Jurkat, Clone E6-1 (cell line): ENCODE data around the genes KRT40, KRTAP4-11 and KRT33B.

- RRBS = no CpG with 5 or more reads among the region's 8 CpGs
Observed at GRCh38 chr17:40984074-40984407, at the start of gene KRT40. KRT40 (minus strand) TSS chr17:40984326.

GRCh38 chr17:41118196-41118537 lies at the start of gene KRTAP4-11:
KRTAP4-11 (minus strand) TSS chr17:41118373.
- RRBS = no CpG with 5 or more reads among the region's 3 CpGs

DNA sequence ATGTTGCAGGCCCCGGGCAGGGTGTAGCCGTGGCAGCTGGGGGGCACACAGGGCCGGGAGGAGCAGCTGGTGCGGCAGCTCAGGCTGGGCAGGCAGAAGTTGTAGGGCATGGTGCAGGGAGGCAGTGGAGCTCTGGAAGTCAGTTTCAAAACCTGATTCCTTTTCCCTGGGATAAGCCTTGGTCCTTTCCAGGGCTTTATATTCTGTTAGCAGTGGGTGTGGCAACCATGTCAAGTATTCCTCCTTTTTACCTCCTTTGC lies at the start of gene KRT33B:
Gene KRT33B, minus strand, starts transcription at position 173 of the 260 bp plus-strand sequence.
- RRBS = no CpG with 5 or more reads among the region's 4 CpGs

DNA sequence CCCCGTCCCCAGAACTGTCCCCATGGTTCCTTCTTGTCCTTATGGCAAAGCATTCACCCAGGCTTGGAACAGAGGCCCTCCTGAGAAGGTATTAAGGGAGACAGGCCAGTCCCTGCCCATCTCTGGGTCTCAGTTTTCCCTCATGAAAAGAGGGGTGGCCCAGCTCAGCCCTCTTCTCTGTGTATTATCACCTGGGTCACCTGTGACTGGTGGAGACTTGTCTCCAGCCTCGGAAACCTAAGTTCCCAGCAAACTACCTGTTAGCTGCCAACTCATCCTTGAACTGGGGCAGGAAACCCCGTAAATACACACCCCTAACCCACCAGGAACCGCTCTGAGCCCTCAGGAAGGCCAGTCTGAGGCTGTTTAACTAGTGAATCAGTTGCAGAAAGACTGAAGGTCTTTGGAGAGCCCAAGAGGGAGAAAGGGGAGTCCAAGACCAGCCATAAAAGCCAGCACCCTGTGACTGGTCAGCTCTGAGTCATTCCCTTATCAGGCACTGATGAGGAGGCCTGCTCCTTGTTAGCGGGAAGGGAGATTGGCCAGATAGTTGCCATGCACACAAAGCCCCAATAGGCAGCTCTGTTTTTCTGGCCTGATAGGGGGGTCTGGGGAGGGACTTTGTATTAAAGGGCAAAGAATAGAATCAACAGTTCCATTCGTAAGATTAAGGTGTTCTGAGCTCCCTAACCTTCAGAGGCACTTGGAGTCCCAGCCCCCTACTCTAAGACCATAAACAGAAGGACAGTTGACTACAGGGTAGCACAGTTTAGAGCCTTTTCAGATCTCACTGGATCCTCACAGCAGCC lies 1.9 kb upstream of the KRT19 start:
- RRBS = no CpG with 5 or more reads among the region's 6 CpGs

- RRBS = no CpG with 5 or more reads among the region's 19 CpGs
Observed at GRCh38 chr17:41651277-41652039, 27.1 kb upstream of the KRT17 start.

DNA sequence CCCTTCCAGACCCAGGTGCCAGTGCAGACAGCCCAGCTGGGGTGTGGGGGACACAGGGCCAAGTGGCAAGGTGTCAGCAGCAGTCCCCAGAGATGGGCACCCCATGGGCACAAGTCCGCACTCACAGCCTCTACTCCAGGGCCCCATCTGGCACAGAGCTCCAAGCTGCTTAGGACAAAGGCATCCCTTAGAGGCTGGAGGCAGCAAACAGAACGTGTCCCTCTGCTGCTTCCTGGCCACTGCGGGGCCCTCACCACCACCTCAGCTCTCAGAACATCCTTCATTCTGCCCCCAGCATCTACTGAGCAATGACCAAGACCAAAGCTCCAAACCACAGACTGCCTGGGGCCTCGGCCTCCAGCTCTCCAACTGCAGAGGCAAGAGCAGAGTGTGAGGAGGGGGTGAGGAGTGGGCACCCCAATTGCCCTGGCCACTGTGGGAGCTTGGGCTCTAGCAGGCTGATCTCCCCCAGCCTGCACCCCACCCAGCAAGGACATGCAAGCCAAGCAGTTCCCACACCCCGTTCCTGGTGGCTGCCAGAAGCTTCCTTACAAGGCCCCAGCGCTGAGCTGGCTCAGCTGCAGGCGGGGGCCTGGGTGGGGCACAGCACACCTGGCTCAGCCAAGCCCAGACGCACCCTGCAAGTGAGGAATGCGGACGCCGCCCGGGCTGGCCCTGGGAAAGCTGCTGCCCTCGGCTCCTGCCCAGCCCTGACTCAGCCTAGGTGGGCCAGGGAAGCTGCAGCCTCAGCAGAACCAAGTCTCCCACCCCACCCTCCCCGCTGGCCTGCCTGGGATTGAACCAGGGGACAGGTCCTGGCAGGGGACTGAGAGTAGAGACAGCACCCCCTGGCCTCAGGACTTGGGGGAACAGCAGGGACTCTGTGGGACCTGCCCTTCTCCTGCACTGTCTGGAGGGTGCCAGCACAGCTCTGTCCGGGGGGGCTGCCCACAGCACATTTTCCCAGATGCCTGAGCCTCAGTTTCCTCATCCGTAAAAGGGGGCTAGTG lies 29.6 kb upstream of the KRT17 start:
- RRBS = no CpG with 5 or more reads among the region's 16 CpGs

- RRBS = no CpG with 5 or more reads among the region's 10 CpGs
Observed at GRCh38 chr17:41690617-41691639, 2.2 kb downstream of the EIF1 start.

GRCh38 chr17:41785123-41785599 lies 1.4 kb downstream of the JUP start:
- RRBS = 31% methylated on average over 4 of the region's 7 CpGs

GRCh38 chr17:41811395-41811882 lies 310 bp downstream of the P3H4 start:
- RRBS = 4% methylated on average over 2 of the region's 63 CpGs

- RRBS = 10% methylated on average over 11 of the region's 43 CpGs
Observed at GRCh38 chr17:41967204-41968131, 873 bp downstream of the CNP start.

GRCh38 chr17:41974760-41975776 lies 8.5 kb downstream of the CNP start:
- RRBS = no CpG with 5 or more reads among the region's 9 CpGs

DNA sequence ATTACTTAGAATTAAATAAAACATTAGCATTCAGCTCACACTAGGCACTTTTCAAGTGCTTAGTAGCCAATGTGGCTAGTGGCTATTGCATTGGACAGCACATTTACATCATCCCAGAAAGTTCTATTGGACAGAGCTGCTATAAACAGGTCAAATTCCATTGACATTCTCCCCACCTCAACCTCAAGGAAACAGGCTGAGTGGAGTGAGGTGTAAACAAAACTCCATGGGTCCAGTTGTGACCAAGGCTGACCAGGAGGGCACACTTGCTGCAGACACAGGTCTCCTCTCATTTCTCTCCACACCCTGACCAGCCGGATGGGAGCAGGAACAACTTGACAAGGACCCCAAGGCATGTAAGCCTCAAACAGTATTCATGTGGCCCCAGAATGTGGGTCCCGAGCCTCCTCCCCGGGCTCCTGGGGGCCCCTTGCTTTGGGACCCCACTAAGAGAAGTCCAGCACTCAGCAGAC lies 522 bp downstream of the C17orf113 start:
- RRBS = 6% methylated on average over 3 of the region's 3 CpGs

GRCh38 chr17:42121581-42122131 lies 489 bp upstream of the KAT2A start:
- RRBS = no CpG with 5 or more reads among the region's 19 CpGs

DNA sequence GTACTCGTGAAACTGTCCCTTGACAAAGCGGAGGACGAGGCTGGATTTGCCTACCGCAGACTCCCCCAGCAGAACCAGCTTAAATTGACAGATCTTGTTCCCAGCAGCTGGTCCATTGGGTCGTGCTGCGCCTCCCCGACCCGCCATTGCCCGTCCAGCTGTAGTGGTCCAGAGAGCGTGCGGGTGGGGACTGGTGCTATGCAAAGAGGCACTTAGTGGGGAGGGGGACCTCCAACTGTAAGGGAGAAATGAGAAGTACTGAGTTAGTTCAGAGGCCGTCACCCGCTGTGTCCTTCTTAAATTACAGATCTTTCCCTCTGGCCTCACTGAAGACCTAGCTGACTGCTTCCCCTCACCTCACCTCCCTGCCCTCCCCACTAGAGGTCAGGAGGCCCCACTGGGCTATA lies 7.8 kb downstream of the HSPB9 start:
- RRBS = no CpG with 5 or more reads among the region's 13 CpGs

DNA sequence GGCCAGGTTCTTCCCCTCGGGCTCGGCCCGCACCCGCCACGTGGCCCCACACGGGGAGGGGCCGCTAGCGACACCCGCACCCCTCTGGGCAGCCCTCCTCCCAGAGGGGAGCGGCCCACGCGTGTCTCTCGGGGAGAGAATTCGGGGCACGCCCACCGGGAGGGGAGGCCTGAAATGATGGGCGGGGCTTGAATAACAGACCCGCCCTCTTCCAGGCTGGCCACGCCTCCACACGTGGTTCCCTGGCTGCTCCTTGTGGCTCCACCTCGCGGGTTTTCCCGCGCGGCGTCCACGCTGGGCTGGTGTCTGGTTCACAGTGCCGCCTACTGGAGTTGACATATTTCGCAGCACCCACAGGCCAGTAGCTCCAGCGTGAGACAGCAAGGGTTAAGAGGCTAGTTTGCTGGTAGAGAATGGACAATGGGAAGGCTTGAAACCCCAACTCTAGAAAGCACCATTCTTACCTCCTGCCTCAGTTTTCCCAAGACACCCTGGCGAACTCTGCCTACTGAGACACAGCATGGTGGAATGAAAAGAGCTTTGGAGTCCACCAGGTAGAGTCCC lies 300 bp upstream of the KCNH4 start:
- RRBS = no CpG with 5 or more reads among the region's 31 CpGs

- RRBS = no CpG with 5 or more reads among the region's 8 CpGs
Observed at GRCh38 chr17:42309865-42310471, 21.7 kb downstream of the STAT5A start.

- RRBS = 4% methylated on average over 6 of the region's 48 CpGs
Observed at GRCh38 chr17:42312029-42312839, 23.9 kb downstream of the STAT5A start.

- RRBS = no CpG with 5 or more reads among the region's 11 CpGs
Observed at GRCh38 chr17:42315134-42315983, 27.1 kb downstream of the STAT5A start.

DNA sequence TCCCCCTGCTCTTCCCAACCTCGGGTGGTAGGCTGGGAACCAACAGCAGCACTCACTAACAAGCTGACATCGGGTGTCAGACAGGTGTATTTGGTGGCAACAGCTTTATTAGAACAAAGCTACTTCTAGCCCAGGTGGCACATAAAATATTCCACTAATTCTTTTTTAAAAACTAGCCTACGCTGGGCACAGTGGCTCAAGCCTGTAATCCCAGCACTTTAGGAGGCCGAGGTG lies 35.5 kb downstream of the STAT5A start:
- RRBS = no CpG with 5 or more reads among the region's 4 CpGs